ENCODE measurements around the gene NRIP2.

DNA sequence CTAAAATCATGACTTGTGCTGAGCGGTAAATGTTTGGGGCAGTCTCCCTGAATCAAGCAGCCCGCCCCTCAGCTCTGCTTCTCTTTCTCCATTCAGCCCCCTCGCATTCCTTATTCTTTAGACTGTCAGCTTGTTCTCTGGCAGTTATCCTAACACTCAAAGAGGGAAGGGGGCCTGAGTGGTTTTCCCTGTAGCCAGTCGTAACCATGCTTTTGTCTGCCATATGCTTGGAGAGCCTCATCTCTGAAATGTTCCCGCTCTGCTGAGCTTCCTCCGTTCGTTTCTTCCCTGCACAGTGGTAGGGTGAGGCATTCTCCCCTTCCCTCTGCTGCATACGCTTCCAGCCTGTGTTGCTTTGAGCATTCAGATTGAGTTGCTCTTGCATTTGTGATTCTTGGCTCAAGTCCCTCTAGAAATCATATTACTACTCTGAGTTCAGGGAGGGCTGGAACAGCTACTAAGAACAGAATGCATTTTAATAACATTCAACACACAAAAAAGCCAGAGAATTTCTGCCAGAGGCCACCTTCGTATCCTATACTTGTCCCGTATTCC, 119.7 kb downstream of the FBXL14 start:
- PRO-cap, result no peak
- RAMPAGE, long total RNA, 4 experiments, result no peak in any of the 4 experiments

GRCh38 chr12:1591585-1592316, 2.6 kb downstream of the FBXL14 start:
- PRO-cap, result no peak
- RAMPAGE, long total RNA, 4 experiments, result no peak in any of the 4 experiments

GRCh38 chr12:1639616-1640182, 10.7 kb downstream of the WNT5B start:
- PRO-cap, result no peak
- RAMPAGE, long total RNA, 4 experiments, result no peak in any of the 4 experiments

DNA sequence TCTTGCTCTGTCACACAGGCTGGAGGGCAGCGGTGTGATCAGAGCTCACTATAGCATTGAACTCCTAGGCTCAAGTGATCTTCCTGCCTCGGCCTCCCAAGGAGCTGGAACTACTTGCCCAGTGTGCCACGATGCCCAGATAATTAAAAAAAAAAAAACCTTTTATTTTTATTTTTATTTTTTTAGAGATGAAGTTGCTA, 22.8 kb upstream of the ADIPOR2 start:
- PRO-cap, result no peak
- RAMPAGE, long total RNA, 4 experiments, result no peak in any of the 4 experiments

DNA sequence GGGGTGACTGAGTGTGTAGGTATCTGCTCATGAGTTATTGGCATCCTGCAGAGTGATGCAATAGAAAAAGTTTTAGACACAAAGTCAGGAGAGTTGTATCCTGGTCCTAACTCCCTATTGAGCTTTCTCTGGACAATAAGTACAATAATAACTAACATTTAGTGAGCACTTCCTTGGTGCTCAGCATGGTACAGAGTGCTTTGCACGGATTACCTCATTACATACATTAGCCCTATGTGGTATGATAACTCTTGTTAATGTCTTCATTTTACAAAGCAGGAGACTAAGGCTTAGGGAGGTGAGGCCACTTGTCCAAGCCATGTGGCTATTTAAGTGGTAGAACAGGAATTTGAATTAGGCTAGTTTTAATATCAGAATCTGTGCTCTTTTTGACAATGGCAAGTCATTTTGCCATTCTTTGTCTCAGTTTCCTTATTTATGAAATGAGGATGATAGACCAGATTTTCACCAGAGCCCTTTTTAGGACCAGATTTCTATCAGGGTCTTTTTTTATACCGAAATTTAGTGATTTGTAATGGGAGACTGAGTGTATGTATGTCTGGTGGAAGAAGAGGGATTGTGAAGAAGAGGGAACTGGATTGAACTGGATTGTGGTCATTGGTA, 36.2 kb upstream of the LRTM2 start:
- PRO-cap, result no peak
- RAMPAGE, long total RNA, 4 experiments, result no peak in any of the 4 experiments

GRCh38 chr12:1836639-1837443, 16.5 kb downstream of the LRTM2 start:
- PRO-cap, result no peak
- RAMPAGE, long total RNA, 4 experiments, result no peak in any of the 4 experiments

- PRO-cap, result no peak
- RAMPAGE, long total RNA, 4 experiments, result no peak in any of the 4 experiments
Measured at GRCh38 chr12:1907704-1907994, 10.8 kb downstream of the CACNA2D4 start.

DNA sequence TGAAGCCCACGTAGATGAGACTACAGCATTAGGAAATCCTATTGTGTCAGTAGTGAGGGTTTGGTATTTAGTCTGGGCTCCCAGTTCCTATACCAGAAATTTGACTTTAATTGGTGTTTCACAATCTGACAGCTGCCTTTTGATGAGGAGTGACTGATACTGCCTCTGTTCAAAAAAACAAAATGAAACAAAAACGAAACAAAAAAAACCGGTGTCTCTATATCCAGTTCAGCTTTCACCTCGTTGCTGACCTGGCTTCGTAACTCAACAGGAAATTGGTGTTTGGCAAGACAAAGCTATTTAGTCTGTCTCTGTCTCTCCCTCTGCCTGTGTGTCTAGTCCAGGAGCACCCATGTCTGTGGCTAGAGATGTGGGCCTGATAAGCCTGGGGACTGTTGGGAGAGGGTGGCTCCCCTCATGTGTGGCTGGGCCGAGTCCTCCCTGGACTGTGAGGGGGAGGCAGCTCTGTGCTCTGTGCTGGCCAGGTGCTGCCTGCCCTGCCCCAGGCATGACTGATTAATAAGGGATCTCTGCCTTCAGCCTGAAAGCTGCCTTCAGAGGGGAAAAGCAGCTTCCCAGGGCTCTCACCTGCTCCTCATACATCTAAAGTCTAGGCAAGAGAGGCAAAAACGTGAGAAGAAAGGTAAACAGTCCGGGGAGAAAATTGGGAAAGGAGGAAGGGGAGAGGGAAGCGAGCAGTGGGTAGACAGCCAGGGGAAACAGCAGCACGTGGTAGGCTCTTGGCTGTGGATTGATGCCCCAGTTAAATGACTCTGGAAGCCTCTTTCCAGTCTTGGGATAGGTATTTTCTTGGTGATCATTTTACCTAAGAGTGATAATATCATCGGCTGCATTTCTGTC, 11.4 kb downstream of the CACNA1C start:
- PRO-cap, result no peak
- RAMPAGE, long total RNA, 4 experiments, result no peak in any of the 4 experiments

GRCh38 chr12:2075415-2075923, 22.7 kb downstream of the CACNA1C start:
- PRO-cap, result no peak
- RAMPAGE, long total RNA, 4 experiments, result no peak in any of the 4 experiments

DNA sequence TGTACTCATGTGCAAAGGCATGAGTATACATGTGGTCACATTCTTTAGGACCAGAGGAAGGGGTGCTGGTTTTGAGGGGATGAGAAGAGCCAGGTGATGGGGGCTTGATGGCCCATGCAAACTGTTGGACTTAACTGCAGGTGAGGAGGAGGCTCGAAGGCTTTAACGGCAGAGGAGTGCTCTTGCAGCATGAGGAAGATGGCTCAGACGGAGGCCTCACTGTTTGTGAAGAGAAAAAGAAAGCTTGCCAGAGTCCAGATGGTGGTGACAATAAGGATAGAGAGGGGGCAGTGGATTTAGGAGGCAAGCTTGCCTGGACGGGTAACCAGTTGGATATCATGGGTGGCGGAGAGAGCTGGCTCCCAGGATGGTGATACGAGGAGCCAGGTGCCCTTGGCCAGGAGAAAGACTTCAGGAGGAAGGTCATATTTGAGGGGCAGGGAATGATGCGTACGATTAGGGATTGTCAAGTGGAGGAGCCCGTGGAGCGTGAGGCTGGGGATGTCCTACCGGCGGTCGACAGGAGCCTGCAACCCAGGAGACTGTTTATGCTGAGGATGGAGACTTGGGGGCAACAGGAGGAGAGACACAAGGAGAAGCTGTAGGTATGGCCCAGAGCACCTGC, 71.7 kb downstream of the CACNA1C start:
- PRO-cap, result no peak
- RAMPAGE, long total RNA, 4 experiments, result no peak in any of the 4 experiments

DNA sequence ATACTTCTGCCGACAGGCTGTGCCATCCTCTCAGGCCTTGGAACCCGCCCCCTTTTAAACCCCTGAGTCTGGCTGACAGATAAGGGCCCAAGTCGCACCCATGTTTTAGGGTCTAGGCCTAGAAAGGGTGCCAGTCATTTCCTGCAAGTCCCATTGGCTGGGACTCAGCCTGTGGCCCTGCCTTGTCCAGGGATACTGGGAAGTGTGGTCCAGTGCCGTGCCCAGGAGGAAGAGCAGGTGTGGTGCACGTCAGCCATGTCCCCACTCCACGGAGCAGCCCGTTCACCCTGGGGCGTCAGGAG, 138.0 kb downstream of the CACNA1C start:
- PRO-cap, result no peak
- RAMPAGE, long total RNA, 4 experiments, result no peak in any of the 4 experiments

DNA sequence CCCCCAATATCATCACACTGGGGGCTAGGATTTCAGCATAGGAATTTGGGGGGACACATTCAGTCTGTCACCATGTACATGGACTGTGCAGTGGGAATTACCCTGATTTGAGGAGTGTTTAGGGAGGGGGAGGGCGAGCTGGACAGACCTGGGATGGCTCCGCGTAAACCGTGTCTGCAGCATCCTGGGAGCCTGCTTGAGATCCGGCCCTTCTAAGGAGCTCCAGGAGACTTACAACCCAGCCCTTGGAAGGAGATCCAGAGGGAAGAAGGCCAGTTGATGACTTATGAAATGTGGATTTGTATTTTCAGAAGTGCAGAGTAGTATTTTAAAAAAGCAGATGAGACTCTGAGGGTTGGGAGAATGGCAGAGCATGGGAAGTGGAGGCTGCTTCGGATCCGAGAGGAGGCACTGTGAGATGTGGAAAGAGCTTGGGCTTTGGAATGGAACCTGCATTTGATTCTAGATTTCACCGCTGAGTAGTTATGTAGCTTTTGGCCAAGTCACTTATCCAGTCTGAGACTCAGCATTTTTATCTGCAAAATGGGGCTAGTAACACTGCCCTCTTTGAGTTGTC, 153.3 kb downstream of the CACNA1C start:
- PRO-cap, result no peak
- RAMPAGE, long total RNA, 4 experiments, result no peak in any of the 4 experiments

- PRO-cap, result no peak
- RAMPAGE, long total RNA, 4 experiments, result no peak in any of the 4 experiments
Measured at GRCh38 chr12:2239053-2240007, 186.5 kb downstream of the CACNA1C start.

- PRO-cap, result no peak
- RAMPAGE, long total RNA, 4 experiments, result no peak in any of the 4 experiments
Measured at GRCh38 chr12:2490767-2491340, 303.9 kb upstream of the FKBP4 start.

DNA sequence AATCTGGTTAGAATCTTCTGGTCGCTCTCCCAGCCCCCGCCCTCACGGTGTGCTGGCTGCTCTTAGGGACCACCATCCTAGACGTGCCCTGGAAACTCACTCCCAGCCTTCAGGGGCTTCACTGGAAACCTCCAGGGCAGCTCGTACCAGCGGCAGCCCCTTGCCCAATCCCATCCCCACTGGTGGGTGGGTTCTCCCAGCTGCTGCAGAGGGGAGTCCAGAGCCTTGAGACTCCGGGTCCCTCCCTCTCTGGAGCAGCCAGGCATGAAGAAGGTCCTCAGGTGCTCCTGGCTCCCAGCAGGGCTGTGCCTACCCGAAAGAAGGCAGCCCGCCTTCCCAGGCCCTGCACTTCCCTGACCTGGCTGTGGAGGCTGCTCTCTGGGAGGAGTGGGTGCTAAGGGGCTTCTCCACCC, 115.8 kb upstream of the FKBP4 start:
- PRO-cap, result no peak
- RAMPAGE, long total RNA, 4 experiments, result no peak in any of the 4 experiments

GRCh38 chr12:2796917-2797538, 2.3 kb downstream of the FKBP4 start:
- PRO-cap, result no peak
- RAMPAGE, long total RNA, 4 experiments, result start-site peak on the plus strand in 1 of 4 experiments, at chr12:2797148-2797275 at its widest, 26 to 122 reads per replicate

DNA sequence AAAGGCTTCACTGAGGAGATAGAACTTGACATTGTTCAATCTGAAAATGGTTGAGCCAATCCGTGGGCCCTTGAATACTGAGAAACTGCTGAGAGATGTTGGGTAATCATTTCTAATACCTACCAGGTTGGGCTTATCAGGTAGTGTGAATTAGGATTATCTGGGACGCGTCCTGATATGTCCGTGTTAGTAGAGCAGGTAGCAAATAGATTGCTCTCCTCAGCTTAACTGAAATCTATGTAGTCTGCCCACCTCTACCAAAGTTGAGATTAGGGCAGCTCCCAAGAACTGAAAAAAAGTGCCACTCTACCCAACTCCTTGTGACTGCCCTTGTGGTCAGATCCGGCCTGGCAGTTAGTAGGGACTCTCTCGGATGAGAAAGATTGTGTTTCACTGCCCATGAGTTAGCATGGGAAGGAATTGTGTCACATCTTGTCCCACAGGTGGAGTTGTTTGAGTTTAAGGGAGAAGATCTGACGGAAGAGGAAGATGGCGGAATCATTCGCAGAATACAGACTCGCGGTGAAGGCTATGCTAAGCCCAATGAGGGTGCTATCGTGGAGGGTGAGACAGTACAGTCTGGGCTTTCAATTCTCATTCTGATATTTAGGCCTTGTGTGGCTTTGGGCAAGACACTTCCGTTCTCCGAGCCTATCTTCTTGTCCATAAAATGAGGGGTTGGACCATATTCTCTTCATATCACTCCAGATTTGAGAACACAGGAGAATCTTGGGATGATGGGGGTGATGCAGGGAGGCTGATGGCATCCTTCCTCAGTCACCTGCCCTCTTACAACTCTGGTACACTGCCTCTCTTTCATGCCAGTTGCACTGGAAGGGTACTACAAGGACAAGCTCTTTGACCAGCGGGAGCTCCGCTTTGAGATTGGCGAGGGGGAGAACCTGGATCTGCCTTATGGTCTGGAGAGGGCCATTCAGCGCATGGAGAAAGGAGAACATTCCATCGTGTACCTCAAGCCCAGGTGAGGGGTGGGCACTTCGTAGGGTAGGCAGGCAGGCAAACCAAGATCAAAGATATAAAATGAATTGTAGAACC, 3.8 kb downstream of the FKBP4 start:
- PRO-cap, result no peak
- RAMPAGE, long total RNA, 4 experiments, result no peak in any of the 4 experiments

DNA sequence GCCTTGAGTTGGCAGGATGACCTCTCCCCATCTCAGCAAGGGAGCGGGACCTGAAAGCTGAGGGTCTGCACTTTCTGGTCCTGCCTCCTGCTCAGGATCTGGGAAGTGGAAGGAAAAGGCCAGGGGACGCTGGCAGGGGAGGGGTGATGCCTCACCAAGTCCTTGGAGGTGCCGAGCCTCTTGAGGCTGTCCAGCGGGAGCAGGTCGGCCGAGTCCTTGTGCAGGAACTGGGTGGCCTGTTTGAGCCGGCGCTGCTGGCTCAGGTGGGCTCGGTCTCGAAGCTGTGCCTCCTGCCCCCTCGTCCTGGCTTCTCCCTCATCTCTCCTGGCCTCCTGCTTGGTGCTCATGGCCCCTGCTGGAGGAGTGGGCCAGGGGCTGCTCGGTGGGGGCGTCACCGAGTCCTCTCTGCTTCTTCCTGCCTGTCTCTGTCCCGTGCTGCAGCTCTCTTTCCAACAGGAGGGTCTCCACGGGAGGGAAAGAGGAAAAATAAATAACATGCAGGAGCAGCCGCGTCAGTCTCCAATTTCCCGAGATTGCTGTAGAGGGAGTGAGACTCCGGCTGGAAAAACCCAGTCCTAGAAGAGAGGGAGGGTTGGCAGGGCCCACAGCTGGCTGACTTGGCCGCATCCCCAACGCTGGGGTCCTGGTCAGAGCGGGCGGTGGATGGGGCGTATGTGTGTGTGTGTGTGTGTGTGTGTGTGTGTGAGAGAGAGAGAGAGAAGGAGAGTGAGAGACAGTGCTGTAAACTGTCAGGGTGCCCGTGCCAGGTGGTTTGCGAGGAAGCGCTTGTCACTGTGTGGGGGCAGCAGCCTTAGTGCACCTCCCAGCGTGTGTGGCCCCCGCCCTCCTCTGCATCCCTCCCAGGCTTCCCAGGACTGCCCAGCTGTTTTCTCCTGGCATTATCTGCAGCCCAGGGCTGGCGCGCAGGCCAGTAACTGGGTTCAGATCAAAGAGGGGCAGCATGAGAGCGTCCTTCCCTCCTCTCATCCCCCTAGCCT, at the start of gene NRIP2:
NRIP2 (minus strand) TSS at position 549 of the 998 bp plus-strand sequence.
- PRO-cap, result unidirectional peak, minus-strand start at position 538 of the sequence
- RAMPAGE, long total RNA, 4 experiments, result no peak in any of the 4 experiments

DNA sequence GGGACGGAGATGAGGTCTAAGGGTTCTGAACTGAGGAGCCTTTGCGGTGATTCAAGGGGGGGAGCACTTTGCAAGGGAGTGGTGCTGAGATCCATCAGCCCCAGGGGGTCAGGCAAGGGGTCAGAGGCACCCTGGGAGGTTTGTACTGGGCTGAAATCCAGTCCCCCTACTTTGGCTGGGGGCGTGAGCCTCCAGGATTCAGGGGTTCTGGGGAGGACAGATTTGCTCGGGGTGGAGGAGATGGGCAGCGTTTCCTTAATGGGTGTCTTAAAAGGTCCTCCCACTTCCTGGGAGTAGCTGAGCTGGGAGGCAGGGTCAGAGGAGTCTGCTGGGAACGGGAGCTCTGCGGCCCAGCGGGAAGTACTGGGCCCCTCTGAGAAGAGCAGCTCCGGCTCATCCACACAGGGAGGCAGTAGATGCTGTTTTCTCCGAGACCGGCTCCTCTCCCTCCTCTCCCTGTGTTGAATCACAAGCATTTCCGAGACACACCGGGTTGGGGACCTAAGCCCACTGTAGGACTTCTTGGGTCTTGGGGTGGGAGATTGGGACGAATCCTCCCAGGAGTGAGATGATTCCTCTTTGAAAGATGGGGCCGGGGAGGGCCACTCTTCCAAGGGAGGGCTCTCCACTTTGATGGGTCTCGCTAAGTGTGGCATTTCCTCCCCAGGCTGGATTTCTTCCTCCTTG, 2.2 kb upstream of the TEX52 start:
- PRO-cap, result no peak
- RAMPAGE, long total RNA, 4 experiments, result no peak in any of the 4 experiments

GRCh38 chr12:2889800-2890065, 958 bp upstream of the TULP3 start:
- PRO-cap, result no peak
- RAMPAGE, long total RNA, 4 experiments, result no peak in any of the 4 experiments

All from esophagus squamous epithelium (tissue), 4 donors.